Penis (tissue), 1 donor: ENCODE data around the gene GUSB.

- PRO-cap = no peak
These were observed 58.3 kb upstream of the NUPR2 start for GRCh38 chr7:56174561-56174919.

DNA sequence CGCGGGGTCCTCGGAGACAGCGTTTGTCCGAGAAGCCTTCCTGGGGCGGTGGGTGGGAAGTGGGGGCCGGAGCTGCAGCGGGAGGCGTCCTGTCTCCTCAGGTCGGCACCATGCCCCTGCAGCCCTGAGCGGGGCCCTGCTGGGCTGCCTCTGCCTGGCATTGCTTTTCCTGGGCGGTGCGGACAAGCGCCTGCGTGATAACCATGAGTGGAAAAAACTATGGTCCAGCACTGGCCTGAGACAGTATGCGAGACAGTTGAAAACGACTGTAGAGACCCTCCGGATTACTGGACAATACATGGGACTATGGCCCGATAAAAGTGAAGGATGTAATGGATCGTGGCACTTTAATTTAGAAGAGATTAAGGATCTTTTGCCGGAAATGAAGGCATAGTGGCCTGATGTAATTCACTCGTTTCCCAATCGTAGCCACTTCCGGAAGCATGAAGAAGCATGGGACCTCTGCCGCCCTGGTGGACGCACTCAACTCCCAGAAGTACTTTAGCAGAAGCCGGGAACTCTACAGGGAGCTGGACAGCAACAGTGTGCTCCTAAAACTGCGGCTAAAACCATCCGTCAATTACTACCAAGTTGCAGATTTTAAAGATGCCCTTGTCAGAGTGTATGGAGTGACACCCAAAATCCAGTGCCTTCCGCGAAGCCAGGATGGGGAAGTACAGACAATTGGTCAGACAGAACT lies 59.5 kb upstream of the NUPR2 start:
- PRO-cap = no peak

DNA sequence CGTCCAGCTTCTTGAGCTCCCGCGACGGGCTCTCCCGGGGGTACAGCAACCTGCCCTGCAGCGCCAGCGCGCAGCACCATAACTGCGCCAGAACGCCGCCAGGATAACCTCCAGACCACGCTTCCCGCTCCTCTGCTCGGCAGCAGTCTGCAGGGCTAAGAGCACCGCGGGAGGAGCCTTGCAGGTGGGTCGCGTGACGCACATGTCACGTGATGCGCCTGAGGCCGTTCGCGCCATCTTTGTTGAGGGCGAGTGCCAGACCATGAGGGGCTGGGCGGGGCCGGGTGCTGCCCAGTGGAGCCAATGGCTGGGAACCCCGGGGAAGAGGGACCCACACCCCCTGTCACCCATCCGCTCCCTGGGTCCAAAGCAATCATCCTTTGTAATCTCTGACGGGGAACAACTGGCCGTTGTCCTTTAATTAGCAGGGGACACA lies 71.3 kb upstream of the ZNF479 start:
- PRO-cap = no peak

DNA sequence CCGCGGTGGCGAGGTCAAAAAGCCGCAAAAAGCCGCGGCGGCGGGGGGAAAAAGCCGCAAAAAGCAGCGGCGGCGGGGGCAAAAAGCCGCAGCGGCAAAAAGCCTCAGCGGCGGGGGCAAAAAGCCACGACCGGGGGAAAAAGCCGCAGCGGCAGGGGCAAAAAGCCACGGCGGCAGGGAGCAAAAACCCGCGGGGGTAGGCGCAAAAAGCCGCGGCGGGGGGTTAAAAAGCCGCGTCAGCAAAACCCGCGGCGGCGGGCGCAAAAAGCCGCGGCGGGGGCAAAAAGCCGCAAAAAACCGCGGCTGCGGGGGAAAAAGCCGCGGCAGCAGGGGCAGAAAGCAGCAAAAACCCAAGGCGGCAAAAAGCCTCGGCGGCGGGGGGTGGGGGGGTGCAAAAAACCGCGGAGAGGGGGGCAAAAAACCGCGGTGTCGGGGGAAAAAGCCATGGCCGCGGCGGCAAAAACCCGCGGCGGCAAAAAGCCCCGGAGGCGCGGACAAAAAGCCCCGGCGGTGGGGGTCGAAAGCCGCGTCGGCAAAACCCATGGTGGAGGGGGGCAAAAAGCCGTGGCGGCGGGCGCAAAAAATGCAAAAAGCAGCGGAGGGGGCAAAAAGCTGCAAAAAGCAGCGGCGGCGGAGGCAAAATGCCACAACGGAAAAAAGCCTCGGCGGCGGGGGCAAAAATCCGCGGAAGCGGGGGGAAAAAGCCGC lies 418.6 kb downstream of the ZNF716 start:
- PRO-cap = no peak

DNA sequence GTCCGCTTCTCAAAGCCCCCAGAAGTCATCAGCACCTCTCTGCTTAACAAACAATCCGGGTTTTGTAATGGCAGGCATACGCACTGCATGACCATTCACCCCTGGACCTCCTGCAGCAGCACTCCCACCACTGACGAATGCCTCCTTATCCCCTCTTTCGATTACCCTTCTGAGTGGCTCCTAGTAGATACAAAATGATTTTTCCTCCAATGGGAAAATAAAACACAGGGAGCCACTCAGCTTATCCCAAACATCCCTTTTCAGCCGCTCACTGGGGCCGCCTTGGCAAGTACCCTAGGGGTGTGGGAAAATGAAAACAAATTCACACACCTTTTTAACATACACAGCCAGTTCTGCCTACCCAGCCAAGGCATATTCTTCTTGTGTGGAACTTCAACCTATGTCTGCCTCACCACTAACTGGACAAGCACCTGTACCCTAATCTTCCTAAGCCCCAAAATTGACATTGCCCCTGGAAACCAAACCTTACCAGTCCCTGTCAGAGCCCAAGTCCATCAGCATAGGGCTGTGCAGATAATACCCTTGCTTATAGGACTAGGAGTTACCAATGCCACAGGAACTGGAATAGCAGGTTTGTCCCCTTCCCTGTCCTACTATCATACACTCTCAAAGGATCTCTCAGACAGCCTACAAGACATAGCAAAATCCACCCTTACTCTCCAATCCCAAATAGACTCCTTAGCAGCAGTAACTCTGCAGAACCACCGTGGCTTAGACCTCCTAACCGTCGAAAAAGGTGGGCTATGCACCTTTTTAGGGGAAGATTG lies 19.6 kb downstream of the ZNF107 start:
- PRO-cap = no peak

GRCh38 chr7:65509313-65509618 lies 135.6 kb downstream of the ZNF92 start:
- PRO-cap = no peak

DNA sequence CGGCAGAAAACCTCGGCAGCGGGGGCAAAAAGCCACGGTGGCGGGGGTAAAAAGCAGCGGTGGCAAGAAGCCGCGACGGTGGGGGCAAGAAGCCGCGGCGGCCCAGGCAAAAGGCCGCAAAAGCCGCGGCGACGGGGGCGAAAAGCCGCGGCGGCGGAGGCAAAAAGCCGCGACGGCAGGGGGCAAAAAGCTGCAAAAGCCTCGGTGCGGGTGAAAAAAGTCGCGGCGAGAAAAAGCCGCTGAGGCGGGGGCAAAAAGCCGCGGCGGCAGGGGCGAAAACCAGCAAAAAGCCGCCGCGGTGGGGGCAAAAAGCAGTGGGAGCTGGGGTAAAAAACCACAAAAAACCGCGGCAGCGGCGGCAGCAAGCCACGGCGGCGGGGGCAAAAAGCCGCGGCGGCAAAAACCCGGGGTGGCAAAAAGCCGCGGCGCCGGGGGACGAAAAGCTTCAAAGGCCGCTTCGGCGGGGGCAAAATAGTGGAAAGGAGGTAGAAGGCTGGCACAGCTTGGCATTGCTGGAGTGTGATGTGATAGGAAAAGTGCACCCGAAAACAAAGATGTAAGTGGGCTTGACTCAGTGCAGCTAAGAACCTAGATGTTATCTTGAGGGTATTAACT lies 136.1 kb downstream of the ZNF92 start:
- PRO-cap = no peak

GRCh38 chr7:65722583-65723130 lies 150.2 kb upstream of the VKORC1L1 start:
- PRO-cap = no peak

DNA sequence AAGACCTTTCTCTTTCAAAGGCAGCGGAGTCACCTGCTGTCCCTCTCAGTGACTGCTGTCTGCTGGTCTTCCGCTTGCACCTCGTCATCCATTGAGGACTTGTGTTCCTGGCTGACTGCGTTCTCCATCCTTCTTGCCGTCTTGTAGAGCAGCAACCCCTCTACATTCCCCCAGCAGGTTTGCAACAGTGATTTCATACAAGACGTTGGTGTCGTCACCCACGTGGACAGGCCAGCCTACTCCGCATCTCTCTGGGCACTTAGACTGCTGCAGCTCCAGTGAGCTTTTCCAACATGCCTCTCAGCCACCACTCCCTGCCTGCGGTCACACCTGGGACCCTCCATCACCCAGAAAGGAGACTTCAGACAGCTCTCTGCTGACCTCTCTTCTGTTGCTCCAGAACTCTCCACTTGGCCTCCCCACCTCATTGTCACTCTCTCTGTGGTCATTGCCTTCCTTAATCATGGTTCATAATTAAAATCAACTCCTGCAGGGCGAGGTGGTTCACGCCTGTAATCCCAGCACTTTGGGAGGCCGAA lies 149.4 kb upstream of the VKORC1L1 start:
- PRO-cap = no peak

GRCh38 chr7:65731358-65732171 lies 141.3 kb upstream of the VKORC1L1 start:
- PRO-cap = no peak

- PRO-cap = no peak
These were observed 121.6 kb upstream of the VKORC1L1 start for GRCh38 chr7:65751347-65751663.

DNA sequence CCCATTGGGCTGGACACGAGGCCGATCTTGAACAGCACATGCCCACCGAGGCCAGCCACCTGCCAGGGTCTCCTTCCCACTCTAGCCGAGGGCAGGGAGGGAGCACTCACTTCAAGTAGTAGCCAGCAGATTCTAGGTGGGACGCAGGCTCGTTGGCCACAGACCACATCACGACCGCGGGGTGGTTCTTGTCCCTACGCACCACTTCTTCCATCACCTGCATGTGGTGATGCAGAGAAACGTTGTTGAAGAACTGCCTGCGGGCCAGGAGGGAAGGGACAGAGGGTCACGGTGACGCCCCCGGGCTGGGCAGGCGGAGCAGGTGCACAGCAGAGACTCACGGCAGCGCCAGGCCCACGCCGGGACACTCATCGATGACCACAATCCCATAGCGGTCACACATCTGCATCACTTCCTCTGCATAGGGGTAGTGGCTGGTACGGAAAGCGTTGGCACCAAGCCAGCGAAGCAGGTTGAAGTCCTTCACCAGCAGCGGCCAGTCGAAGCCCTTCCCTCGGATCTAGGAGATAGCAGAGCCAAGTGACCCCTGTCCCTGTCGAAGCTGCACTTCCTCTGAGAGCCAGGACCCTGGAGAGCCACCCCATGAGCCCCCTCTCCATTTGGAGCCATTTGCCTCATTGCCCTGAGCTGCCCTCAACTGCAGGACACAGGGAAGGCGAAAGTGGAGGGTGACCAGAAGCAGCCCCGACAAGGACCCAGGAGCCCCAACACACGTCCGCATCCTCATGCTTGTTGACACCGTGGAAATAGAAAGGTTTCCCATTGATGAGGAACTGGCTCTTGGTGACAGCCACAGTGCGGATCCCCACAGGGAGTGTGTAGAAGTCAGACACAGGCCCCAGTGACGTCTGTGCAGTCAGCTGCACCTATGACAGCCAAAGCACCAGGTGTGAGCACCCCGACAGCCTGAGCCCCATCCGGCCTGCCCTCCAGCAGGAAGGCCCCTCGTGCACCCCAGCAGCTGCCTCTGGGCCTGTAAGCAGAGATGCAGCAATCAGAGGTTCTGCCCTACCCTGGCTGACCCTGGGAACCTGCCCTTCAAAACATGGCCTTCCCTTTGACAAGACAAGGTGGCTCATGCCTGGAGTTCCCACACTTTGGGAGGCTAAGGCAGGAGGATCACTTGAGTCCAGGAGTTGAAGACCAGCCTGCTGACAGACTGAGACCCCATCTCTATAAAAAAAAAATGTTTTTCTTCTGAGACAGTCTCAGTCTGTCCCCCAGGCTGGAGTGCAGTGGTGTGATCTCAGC lies 7.4 kb downstream of the GUSB start:
- PRO-cap = no peak

GRCh38 chr7:65981563-65982502 lies at the start of gene GUSB:
Gene GUSB (minus strand): TSS chr7:65982213.
- PRO-cap = bidirectional peak, plus-strand start at chr7:65982330, minus-strand start at chr7:65982213

- PRO-cap = no peak
These were observed 19.5 kb upstream of the CRCP start for GRCh38 chr7:66095171-66095554.

GRCh38 chr7:66099395-66100667 lies 14.8 kb upstream of the CRCP start:
- PRO-cap = unidirectional peak, plus-strand start at chr7:66099982; bidirectional peak, plus-strand start at chr7:66100336, minus-strand start at chr7:66100176

DNA sequence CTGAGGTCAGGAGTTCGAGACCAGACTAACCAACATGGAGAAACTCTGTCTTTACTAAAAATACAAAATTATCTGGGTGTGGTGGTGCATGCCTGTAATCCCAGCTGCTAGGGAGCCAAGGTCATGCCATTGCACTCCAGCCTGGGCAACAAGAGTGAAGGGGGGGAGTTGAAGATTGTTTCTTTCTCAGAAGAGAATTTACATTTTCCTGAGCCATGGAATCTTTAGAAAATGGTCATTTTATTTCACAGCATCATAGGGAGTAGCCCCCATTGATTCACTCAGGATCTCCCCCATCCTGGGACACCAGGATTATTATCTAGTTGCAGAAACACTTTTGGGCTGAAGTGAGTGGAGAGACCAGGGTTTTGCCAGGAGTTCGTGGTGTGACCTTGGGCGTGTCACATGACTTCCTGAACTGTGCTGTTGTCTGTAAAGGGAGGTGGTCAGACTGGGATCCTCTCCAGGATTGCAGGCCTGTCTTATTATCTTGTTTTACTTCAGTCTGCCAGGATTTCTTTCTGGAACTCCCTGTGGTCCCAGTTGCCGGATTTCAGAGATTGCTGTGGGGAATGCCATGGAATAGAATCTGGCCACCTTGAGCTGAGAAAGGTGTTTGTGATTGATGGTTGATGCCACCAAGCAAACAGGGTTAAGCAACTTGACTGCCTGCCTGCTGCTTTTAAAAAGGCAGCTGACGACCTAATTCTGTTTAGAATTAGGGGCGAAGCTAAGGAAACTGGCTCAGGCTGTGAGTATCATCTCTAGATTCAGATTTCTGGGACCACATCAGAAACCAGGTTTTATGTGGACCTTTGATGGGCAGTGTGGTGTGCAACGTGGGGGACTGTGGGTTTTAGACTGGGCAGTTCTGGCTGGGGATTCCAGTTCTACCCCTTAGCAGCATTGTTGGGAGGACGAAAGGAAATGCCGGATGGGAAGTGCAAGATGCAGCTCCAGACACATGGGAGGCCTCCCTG lies 35.8 kb downstream of the CRCP start:
- PRO-cap = no peak

GRCh38 chr7:66356392-66356839 lies 151.3 kb downstream of the TPST1 start:
- PRO-cap = no peak

- PRO-cap = no peak
These were observed 180.6 kb downstream of the TPST1 start for GRCh38 chr7:66385660-66386245.

GRCh38 chr7:66427785-66428556 lies 200.7 kb upstream of the KCTD7 start:
- PRO-cap = no peak

- PRO-cap = no peak
These were observed 42.0 kb upstream of the RABGEF1 start for GRCh38 chr7:66698350-66699127.